Camera-type eye (tissue), 1 donor: ENCODE data around the genes FSTL4 and CDKN2AIPNL.

GRCh38 chr5:132947784-132948852, 15.3 kb downstream of the AFF4 start:
- RAMPAGE, long total RNA = no peak

DNA sequence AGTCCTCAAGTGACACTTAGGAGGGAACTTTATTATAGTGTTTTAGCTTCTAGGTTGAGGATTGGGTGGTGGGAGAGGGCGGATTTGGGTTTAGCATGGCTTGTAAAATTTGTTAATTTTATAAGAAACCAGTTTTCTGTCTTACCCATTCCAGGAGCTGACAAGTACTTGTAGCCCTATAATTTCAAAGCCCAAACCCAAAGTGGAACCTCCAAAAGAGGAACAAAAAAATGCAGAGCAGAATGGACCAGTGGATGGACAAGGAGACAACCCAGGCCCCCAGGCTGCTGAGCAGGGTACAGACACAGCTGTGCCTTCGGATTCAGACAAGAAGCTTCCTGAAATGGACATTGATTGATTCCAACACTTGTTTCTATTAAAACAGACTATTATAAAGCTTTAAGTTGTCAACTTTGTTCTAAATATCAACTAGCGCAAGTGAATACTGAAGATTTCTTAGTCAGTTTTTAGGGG, 52.3 kb downstream of the HSPA4 start:
- RAMPAGE, long total RNA = no peak

GRCh38 chr5:133106462-133107523, 55.0 kb downstream of the HSPA4 start:
- RAMPAGE, long total RNA = no peak

GRCh38 chr5:133483591-133484321, 128.6 kb downstream of the FSTL4 start:
- RAMPAGE, long total RNA = no peak

- RAMPAGE, long total RNA = no peak
Observed at GRCh38 chr5:133612093-133612797, at the start of gene FSTL4. FSTL4 (minus strand) TSS chr5:133612541.

DNA sequence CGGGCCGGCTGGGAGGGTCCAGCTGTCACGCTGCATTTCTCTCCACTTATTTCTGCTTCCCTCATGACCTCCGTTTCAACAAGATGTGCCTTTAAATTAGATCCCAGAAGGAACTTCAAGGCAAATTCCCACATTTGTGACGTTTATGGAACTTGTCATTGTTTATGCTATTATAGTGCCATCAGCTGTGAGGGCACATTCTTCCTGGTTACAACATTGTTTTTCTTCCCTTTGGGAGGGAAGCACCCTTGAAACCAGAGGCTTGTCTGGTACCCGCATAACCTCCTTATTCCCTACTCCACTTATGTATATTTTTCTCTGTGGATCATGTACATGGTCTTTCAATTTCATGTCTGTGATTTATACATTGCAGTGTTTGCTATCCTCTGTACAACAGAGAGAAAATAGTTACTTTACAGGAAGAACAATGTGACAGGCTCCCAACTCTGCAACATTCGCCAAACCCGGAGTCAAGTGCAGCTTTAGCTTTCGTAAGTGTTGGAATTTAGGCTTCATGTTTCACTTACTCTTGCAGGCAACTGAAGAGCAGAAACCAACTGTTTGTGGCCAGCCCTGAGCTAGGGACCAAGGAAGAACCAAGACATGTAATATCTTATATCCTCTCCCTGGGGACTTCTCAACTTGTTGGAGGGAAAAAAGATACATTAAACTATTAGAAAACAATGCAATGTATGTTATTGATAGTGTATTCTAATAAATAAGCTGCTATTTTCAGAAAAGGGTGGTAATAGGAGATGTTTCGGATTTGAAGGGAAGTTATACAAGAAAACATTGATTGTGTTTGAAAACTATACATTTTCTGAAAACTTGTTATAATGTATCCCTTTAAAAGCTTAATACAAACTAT, 148.0 kb downstream of the C5orf15 start:
- RAMPAGE, long total RNA = no peak

GRCh38 chr5:133938825-133939400, 29.5 kb downstream of the C5orf15 start:
- RAMPAGE, long total RNA = no peak

DNA sequence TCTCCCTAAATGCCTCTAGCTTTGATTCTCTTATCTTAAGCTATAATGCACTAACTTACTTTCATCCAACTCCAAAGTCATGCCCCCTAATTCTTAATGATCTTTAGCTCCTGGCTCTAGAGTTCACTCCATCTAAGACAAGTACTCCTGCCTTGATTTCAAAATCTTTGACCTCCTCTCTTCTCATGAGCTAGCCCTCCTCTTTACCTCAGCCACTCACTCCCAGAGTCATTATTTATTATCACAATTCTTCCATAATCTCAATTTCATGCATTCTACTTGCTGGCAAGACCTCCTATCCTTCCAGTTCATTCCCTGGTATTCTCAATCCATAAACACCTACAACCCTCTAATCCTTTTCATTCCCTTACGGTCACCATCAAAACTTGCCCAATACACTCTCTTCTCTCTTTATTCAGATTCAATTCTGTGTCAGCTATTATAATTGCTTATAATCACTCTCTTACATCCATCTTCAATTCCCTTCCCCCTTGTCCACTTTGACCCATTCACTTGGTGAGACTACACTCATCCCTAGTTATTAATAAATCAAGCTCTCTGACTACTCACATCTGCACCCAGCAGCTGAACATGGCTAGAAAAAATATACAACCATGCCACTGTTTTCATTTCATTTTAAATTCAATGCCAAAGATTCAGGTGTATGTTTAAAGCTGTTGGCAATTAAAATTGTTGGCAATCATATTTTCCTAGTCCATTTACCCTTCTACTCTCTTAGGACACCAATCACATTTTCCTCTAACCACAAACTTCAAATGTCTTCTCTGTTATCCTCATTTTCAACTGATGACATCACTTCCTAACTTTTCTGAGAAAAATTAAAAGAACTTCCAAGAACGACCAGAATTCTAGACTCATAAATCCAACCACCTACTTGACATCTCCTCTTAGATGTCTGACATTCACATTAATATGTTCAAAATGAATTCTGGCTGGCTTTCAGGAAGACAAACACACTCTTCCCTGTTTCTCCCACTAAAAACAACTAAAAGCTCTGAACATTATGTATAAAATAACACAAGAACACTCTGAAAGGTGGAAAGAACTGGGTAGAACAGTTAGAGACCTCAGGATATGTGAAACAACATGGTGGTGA, 5.6 kb downstream of the C5orf15 start:
- RAMPAGE, long total RNA = no peak

DNA sequence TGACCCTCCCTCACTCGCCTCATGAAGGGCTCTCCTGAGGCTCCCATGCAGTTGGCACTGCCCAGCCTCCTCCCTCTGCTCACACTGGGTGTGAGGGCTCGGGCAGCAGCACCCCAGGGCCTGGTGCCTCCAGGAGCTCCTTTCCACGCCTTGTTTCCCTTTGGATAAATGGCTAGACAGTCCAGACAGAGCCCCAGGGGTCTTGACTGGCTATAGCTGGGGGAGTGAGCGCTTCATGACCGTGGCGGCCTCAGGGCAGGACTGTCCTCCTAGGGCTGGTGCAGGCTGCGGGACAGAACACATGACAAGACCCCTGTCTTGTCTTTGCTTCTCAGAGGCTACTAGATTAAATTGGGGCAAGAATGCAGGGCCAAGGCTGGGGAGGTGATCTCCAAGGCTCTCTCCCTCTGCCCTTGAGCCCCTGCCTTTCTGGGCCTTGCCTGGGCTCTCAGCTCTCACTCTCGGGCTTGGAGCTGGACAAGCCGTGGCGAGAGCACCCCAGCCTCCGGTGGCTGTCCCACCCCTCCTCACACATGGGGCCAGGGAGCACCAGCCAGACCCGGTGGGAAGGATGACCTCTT, 13.9 kb downstream of the TCF7 start:
- RAMPAGE, long total RNA = no peak

- RAMPAGE, long total RNA = no peak
Observed at GRCh38 chr5:134136146-134136683, 21.7 kb downstream of the TCF7 start.

DNA sequence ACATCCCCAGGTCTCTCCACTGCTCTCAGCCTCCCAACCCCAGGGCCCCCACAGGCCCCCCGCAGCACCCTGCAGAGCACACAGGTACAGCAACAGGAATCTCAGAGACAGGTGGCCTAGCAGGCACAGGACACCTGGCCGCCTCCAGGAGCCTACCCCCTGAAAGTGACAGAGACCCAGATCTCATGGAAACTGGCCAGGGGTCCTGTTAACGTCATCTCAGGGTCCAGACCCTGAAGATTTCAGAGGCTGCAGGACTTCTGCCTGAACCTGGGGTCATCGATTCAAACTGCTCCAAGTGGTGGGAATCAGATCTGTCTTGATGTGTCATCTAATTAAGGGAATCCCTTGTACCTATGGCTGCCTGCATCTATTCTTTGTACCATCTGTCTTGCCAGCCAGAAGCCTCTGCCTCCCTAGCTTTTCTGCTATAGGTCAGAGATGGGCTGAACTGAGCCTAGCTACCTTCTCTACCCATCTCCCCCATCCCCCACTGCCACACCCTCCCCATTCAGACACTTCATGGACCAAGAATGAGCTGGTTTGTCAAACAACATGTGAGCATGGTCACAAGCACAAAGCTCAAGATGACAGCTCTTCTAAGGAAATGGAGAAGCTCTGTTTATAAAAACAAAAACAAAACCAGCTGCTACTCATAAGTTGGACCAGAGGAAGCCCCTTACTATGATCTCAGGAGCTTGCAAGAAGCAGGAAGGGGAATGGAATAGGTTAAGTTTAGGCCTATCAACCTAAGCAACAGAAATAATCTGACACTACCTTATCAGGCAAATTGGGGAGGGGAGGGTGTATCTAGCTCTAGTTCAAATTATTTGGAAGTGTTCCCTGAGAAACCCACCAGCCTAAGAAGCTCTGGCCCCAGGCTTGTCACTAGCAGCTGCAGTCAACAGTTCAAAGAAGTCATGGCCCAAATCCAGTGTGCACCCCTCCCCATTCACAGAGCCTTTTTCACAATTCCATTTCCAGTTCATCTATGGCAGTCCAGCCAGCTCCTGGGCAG, 30.0 kb downstream of the SKP1 start:
- RAMPAGE, long total RNA = no peak

DNA sequence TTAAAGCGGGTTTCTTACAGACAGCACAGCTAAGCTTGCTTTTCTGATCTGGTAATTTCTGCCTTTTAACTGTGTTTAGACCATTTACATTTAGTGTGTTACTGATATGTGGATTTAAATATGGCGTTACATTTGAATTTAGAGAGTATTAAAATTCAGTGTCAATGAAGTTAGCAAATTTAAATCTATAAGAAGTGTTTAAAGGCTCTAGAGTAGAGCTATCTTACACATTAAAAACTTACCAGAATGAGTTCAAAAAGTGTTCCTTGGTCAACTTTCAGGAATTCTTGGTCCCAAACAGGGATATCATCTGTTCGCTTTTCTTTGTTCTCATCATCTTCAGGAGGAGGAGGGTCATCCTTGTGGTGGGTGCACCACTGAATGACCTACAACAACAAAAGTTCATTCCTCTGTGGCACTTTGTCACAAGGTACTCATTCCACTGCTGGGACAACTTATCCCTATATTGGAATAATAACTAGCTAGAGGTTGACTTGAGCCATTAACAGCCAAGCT, 15.9 kb downstream of the SKP1 start:
- RAMPAGE, long total RNA = no peak

DNA sequence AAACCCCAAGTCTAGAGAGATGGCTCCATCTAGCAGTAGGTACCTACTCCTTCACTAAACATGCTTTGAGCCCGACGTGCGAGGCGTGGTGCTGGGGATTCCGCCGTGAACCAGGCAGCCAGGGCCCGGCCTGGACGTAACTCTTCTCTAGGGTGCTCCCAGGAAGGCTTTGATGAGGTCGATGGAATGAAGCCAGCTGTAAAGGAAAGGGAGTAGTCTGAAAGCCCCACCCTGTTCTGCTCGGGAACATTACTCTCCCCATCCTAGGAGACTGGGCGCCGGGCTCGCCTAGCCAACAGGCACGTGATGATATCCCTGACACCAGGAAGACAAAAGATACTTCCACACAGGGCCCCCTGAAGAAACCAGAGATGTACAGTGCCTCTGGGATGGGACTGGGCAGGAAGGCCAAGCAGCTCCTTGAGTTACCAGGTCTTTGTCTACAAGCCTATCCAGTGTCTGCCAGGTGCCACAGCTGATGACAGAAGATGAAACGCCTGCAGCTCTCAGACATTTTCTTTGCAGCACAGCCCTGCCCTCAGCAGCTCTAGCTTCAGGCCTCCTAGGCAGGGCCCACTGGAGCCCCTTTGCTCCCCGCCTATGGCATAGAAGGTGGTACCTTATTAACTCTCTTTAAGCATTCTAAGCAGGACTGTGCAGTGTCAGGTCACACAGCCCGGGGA, 1.1 kb upstream of the SKP1 start:
- RAMPAGE, long total RNA = no peak

GRCh38 chr5:134370176-134370877, 1.0 kb upstream of the UBE2B start:
- RAMPAGE, long total RNA = no peak

DNA sequence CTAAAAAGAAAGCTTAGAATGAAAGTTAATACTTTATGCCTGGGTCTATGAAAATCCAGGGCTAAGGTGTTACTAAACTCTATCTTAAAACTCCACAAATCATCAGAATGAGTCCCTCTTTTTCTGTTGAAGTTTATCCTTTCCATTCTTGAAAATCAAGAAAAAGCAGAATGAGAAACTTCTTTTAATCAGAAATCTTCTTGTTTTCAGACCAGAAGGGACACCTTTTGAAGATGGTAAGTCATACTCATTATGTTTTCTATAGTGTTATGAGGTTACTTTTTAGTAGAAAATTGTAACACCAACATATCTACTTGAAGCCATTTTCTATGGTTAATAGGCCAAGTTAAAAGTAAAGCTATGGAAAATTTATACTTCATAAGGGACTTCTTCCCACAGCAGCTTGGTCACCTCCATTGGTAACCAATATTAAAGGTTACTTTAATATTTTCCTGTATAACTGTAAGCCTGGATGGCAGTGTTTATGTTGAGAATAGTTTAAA, 5.1 kb downstream of the UBE2B start:
- RAMPAGE, long total RNA = no peak

- RAMPAGE, long total RNA = no peak
Observed at GRCh38 chr5:134377042-134377757, 5.8 kb downstream of the UBE2B start.

DNA sequence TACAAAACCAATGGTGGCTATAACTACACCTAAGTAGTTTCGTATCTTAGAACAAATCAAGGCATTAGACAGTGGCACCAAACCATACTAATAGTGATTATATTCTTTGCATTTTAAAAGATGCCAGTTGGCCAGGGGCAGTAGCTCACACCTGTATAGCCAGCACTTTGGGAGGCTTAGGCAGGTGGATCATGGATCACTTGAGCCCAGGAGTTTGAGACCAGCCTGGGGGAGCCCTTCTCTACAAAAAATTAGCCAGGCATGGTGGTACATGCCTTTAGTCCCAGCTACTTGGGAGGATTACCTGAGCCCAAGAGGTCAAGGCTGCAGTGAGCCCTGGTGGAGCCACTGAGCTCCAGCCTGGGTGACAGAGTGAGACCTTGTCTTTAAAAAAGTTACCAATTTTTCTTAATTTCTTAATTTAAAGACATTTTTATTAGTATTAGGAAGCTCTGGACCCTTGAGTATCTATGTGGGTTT, 6.5 kb downstream of the UBE2B start:
- RAMPAGE, long total RNA = no peak

GRCh38 chr5:134389908-134390997, 18.9 kb downstream of the UBE2B start:
- RAMPAGE, long total RNA = no peak

DNA sequence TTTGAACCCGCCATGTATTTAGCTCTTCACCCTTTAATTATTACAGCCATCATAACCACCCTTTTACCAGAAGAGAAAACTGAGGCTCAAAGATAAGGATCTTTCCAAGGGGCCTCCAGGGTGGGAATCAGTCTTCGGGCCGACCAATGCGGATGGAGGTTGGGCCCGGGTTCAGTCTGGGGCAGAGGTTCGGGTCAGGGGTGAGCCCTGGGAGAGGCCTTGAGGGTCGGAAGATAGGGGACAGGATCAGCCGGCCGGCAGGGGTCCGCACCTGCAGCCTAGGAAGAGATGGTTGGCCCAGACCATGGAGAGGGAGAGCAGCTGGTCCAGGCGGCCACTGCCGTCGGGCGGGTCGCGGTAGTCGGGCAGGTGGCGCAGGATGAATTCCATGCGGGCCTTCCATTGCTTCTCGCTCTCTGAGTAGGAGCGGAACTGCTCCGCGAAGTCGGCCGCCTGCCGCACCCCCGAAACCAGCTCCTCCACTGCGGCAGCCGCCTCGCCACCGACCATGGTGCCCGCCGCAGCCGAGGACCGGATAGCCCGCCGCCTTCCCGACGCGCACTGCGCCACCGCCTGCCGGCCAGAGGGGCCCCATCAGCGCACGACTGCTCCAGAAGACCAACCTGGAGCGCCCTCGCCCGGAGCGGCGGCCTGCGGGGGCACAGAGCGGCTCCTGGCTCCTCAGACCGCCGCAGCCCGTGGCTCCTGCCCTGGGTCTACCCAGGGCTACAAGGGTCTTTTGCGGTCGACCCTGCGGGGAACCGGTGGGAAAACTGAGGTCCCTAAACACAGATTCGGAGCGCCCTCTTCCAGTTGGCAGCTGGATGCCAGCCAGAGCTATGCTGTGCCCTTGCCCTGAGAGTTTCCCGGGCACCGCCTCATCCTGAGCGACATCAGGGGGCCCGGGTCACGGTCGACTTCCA, at the start of gene CDKN2AIPNL:
TSS of gene CDKN2AIPNL (minus strand) at position 537 of the 923 bp plus-strand sequence.
- RAMPAGE, long total RNA = start-site peak on the minus strand centred at position 523 of the sequence, 13 bp wide, 38 reads

DNA sequence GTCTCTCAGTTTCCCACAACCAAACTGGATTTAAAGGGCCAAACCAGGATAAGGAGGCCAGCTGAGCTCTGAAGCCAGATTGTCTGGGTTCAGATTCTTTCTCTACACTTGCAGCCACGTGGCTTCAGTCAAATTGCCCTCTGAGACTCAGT, 25.5 kb upstream of the CDKN2AIPNL start:
- RAMPAGE, long total RNA = no peak